H7 (cell line): ENCODE data around the genes SPRYD7, NEK3, VPS36, PCDH8 and PRR20A.

GRCh38 chr13:49936054-49937058 lies at the start of gene SPRYD7:
Gene SPRYD7 (minus strand): TSS chr13:49936340.
- RAMPAGE, long total RNA = start-site peak on the minus strand at chr13:49936243-49936321, 103 reads

DNA sequence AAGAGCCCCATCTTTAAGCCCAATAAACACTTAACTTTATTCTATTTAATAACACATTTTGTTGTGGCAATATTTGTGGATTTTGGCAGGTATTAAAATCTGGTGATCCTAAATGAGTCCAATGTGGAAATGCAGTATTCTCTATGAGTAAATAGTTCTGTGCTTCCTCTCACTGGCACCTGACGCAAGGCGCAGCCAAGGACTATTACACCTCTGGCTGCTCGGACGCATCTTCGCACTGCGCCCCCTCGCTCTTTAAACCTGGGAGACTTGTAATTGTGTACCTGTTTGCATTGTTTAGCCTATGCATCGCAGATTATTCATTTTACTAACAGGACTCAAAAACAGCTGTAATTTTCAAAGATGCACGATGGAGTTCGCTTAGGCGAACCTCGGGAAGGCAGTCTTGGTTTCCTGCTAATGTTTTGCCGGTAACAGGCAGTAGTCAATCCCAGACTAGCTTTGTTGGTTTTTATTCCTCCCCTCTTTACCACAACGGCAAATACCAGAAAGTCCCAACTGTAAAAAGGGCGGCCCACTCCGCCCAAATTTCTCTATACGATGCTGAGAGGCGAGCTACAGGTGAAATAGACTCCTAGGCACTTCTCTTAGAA lies 113.2 kb downstream of the KCNRG start:
- RAMPAGE, long total RNA = no peak

- RAMPAGE, long total RNA = no peak
Measured at GRCh38 chr13:50370378-50370619, 355.1 kb downstream of the KCNRG start.

DNA sequence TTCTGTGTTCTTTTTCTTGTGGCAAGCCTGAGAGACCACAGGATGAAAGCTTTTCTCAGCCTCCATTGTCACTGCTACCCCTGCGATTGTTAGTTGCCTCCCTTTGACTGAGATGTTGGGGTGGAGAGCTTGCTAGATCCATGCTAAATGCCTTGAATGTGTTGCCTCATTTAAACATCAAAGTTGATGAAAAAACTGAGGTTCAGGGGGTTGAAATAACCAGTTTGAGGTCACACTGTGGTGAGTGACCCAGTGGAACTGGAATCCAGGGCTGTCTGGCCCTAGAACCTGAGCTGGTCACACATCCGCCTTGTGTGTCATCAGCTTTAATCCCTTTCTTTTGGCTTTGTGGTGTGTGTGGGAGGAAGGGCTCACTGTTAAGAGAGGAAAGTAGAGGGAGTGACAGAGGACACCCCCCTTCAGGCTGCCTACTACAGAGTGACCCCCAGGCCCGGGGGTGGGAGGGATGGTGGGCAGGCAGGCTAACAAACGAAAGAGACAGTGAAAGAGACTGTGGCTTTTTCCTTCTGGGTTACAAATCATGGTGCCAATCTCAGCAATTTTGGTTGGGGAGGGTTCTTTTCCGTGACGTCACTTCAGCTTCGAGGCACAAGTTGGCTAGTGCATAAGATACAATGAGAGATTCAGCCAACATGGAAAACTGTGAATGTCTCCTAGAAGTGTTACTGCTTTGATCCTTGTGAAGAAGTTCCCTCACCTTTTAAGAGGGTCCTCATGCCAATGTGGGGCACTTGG lies 165.0 kb downstream of the DLEU7 start:
- RAMPAGE, long total RNA = no peak

DNA sequence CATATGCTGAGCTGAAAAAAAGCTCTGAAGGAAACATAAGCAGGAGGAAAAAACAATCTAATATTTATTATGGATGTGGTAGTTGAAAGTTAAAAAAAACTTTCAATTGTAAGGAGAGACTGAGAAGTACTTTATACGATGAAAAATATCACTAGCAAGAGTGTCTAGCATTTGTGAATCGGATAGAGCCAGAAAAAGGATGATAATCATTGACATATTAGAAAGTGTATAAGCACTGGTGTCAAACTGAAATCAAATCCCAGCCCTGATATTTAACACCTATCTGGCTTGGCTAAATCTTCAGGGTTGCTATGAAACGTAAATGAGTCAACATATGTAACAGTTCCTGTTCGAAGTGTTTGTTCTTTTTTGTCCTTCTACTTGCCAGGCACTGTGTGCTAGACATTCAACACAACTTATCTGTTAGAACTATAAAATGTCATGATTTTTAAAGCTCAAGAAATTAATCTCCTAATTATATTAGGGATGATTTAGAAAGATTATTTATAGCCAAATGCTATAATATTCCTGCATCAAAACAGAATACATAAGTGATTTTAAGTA lies 40.8 kb downstream of the SERPINE3 start:
- RAMPAGE, long total RNA = no peak

DNA sequence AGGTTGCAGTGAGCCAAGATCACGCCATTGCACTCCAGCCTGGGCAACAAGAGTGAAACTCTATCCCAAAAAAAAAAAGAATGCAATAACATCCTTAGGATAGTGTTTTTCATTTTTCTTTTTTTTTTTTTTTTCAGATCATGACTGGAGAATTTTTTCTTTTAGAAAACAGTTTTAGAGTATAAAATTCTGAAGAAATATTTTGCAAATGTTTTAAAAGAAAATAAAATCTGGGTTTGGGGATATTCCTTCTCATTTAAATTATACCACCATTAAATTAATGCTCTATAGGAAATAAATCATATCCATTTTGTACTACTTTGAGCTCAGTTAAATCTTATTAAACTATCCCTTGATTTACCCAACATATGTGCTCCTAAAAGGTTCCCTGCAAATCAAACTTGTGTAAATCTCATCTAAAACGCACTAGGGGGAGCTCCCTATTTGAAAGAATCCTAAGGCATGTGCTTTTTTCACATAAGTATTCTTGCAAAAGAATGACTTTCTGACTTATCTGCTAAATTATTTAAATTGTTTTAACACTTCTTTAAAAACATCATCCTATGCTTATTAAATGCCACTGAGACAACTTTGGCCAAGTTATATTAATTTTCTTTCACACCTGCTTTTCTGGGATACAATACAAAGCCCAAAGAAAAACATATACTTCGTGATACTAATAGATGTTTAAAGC lies 8.0 kb downstream of the INTS6 start:
- RAMPAGE, long total RNA = no peak

DNA sequence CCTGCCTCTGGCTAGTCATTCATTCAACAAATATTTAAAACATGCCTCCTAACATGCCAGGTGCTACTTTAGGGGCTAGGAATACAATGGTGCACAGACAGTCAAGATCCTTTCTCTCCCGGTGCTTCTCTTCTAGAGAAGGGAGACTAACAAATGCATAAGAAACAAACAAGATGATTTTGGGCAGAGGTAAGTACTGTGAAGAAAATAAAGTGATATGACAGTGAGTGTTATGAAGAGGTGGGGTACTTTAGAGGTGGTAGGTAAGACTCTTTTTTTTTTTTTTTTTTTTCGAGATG lies 7.4 kb upstream of the WDFY2 start:
- RAMPAGE, long total RNA = no peak

DNA sequence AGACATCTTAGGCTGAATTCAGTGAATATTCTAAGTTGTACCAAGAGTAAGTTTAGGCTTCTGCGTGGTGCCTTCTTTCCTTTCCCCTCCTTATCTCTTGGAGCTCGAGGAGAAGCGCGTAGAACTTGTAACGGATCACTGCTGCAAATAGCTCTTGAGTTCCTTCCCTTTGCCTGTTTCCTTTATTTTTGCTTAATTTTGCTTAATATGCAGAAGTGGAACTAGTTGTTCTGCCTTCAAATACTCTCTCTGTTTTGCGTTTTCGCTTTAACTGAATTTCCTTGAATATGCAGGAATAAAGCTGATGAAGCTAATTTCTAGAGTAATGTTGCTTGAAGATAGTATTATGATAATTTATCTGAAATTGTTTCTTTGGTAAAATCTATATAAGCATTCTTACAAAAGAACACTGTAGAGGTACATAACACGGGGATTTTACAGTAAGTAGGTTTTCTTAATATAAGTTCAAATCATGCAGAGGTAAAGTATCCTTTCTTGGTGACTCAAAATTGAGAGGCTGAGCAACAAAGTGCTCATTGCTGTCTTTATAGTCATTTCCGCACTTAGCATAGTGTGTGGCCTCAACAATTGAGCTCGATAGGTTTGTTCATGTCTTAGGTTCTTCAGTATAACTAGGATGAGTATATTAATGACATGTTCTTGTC lies 1.2 kb downstream of the WDFY2 start:
- RAMPAGE, long total RNA = no peak

- RAMPAGE, long total RNA = no peak
Measured at GRCh38 chr13:51802725-51803286, 1.2 kb downstream of the DHRS12 start.

DNA sequence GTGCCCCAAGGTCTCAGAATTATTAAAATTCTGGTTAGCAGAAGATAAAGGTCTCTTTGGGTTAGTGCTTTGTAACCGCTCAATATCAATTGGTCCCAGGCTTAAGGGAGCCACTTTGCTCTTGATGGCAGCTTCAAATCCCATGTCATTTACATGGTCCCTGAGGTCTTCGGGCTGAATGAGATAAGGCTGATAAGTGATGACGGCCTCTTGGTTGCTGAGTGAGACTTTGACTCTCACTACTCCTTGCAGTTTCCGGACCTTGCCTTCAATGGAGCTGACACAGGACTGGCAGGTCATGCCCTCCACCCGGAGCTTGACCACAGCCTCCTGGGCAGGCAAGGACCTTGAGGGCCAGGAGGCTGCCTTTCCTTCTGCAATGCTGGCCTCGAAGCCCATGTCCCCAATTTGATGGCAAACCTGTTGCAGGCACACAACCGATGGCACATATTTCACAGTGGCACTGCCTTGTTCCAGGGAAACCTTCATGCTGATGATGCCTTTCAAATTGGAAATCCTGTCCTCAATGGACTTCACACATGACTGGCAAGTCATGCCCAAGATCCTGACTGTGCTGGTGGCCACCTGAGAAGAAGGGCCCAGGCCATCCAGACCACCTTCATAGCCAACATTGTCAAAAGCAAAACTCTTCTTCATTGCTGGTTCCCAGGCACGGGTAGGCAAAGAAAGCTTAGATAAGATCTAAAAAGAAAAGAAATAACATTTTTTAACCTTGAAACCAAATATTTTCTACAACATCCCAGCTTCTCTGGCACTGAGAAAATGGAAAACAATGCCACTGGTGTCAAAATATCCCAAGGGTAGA lies 36.6 kb downstream of the ATP7B start:
- RAMPAGE, long total RNA = no peak

GRCh38 chr13:51998579-51998942 lies 12.7 kb downstream of the ATP7B start:
- RAMPAGE, long total RNA = no peak

DNA sequence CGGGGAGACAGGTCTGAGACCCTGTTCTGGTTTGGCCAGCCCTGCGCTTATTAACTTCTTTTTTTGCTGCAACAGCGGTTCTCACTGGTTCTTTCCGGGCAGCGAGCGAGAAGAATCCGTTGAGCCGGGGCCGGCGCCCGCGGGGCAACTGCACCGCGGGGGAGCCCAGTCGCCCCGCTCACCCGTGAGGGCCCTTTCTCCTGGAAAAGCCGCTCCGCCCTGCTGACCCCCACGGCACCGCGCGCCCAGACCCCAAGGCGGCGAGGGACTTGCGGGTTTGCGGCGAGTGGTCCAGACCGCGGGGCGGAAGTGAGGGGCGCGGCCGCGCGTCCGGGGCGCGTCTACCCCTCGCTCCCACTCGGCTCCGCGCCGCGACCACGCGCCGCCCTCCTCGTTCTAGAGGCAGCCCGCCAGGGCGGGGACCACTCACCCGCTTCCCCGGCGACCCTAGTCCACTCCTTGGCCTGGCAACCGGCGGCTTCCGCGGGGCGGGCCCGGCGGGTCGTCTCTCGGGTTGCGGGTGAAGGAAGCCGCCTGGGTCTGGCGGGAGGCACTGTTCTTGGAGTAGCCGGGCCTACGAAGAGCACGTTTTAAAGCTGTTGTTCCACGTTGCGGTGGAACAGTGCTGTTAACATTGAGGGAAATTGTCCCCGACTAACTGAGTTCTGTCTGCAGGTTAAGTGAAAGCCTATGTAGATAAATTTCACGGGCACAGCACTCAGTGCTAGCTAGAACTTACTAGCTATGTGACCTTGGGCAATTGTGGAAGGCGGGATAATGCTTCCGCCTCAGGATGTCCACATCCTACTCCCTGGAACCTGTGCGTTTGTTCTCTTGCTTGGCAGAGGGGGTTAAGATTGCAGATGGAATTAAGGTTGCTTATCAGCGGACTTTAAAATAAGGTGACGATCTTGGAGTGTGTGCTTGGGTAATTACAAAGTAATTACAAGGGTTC lies at the start of gene NEK3:
NEK3 (minus strand) TSS at position 485 of the 955 bp plus-strand sequence.
- RAMPAGE, long total RNA = no peak

DNA sequence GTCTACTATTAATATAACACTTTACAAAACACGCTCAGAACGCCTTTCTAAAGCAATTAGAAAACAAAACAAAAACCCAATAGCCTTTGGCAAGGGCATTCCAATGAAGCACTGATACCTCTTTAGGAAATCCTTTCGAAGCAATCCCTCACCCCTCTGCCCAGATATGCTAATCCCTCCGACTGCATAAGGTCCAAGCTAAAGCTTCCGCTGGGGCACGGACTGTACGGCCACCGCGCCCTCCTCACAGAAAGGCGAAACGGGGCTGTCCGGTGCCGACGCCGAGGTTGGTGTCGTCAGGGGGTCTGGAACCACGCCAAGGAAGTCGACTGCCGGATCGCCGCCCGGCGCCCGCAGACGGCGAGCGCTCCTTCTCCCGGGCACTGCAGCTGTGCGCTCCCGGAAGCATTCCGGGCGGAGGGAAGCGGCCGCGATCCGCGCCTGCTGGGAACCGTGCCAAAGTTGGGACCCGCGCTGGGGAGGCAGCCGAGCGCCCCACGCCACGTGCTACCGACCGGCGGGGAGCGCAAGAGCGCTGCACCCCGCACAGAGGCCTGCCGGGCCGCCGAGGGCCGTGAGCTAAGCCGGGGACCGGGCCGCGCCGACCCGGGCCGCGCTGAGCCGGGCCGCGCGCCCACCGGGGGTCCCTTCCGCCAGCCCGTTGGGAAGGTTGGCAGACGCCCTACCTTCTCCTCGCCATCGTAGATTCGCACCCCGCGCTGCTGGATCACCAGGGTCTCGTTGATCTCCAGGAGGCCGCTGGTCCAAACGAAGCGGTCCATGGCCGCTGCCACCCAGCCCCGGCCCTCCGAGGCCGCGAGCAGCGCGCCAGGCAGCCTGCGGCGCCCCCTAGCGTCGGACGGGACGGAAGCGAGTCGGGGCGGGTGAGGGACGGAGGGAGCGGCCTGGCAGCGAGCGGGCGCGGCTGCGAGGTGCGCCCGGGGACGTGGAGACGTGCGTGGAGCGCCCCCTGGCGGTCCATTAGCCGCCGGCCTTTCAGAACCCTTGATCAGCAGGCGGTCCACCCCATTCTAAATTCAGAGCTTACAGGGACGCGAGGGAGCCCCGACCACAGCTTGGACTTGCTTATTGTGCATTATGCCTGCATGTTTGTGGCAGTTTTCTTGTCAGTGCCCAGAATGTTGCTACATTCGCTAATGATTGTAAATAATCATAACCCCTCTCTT lies at the start of gene VPS36:
VPS36 (minus strand) TSS at position 822 of the 1,187 bp plus-strand sequence.
- RAMPAGE, long total RNA = start-site peak on the minus strand centred at position 819 of the sequence, 8 bp wide, 89 reads

DNA sequence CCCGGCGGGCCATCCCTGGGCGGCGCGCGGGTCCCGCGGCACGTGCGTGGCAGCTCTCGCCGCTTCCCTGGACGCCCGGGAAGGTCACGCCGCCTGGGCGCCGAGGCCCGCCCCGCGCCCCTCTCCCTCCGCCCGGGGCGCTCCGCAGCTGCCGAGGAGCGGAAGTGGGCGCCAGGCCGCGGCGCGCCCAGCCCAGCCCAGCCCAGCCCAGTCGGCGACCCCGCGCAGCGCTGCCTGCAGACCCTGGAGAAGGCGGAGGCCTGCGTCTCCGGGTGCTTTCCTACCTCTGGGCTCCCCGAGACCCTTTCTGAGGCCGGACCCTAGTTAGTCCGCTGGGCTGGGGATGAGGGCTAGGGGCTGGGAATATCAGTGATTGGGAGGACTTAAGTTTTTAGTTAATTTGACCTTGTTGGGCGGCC lies 42.0 kb upstream of the HNRNPA1L2 start:
- RAMPAGE, long total RNA = no peak

DNA sequence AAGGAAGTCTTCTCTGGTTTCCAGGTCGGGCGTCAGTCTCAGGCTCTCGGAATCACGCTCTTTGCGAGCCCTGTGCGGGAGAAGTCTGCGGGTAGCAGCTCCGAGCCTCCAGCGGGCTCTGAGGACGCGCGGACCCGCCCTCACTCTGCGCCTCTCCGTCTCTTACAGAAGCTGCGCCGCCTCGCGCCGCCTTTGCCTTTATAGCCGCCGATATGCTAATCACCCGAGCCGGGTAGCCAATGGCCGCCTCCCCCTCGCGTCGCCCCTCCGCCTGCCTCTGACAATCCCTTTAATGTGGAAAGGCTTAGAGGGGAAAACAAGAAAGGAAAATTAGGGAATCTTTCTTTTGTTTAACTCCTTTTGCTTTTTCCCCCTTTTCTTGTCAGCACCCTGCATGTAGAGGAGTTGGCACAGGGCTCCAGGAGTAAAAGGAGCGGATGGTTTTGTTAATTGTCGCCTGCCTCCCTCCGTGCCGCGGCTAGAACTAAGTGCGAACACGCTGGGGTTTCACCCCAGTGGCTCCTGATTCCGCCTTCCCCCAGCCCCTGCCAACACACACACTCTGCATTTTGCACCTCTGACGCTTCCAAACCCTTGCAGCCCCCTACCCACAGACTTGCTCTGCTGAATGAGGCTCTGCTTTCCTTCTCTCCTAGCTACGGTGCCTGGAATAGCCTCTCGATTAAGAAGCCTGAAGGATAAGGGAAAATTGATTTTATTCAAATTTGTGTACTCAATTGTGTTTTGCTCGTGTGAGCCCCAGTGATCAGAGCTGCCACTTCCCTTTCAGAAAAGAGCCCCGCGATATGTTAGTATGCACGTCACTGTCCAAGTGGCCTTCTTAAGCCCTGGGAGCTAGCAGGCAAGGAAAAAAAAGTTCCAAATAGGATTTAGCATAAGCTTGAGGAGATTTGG lies at the start of gene PCDH8:
PCDH8 (minus strand) TSS at position 173 of the 915 bp plus-strand sequence.
- RAMPAGE, long total RNA = no peak

- RAMPAGE, long total RNA = no peak
Measured at GRCh38 chr13:52850408-52851150, 2.1 kb upstream of the PCDH8 start.

GRCh38 chr13:52880289-52880672 lies 31.8 kb upstream of the PCDH8 start:
- RAMPAGE, long total RNA = no peak

GRCh38 chr13:55039462-55039968 lies 2010.9 kb downstream of the OLFM4 start:
- RAMPAGE, long total RNA = no peak

DNA sequence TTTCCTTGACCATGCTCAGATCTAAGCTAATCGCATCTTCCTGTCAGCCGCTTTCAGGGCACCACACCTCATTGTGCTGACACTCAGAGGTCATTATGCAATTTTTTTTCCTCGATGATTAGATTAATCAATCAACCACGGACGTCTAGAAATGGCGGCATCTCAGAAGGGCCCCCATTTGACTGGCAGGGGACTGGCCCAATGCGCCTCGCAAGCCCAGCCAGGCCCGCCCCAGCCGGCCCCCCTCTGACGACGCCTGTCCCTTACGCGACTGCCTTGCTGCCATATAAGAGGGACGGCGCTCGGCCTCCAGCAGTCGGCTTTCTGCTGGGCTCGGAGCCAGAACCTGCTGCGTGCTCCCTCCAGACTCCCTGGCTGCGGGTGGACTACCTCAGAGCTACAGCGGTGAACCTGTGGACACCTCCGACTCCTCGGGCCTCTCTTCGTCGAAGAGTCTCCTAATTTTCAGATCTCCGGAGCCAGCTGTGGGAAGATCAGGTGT lies at the start of gene PRR20A:
PRR20A (plus strand) TSS at position 285 of the 502 bp plus-strand sequence.
- RAMPAGE, long total RNA = no peak

- RAMPAGE, long total RNA = no peak
Measured at GRCh38 chr13:57286349-57286886, 119.4 kb downstream of the PRR20E start.